Myometrial cell (primary cell): ENCODE data around the genes ZBTB42 and BTBD6.

DNA sequence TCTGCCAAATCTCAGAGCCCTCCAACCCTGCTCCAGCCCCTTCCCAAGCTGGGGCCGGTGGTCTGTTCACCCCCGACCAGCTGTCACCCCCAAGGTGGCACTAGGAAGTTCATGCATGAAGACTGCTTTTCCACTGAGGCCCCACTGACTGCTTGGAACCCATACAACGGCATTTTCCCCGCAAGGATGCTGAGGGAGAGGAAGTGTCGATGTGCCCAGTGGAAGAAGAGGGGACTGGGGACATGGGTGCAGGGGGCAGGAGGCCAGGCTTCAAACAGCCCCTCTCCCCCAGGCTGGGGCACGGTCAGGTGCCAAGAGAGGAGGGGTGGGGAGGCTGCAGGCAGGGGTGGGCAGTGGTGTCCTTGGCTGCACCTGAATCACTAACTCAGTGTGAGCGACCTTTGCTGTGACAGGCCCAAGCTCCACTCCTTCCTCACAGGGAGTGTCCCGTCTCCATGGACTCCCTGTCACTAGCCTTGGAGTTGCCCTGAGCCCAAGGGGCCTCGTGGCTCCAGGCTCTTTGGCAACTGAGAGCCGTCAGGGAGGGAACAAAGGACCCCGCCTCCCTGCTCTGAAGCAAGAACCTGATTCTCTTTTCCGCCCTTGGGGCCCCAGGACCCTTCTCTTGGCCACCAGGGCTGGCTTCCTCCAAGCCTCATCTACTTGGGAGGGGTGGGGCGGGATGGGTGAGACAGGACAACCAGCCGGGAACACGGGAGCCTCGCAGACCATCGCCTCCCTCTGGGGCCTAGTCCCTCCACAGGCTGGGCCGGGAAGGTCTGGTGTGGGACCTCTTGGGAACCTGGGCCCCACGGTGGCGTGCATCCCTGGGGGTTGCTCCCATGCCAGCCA, 1.1 kb upstream of the ADSS1 start:
- RAMPAGE, long total RNA = no peak

DNA sequence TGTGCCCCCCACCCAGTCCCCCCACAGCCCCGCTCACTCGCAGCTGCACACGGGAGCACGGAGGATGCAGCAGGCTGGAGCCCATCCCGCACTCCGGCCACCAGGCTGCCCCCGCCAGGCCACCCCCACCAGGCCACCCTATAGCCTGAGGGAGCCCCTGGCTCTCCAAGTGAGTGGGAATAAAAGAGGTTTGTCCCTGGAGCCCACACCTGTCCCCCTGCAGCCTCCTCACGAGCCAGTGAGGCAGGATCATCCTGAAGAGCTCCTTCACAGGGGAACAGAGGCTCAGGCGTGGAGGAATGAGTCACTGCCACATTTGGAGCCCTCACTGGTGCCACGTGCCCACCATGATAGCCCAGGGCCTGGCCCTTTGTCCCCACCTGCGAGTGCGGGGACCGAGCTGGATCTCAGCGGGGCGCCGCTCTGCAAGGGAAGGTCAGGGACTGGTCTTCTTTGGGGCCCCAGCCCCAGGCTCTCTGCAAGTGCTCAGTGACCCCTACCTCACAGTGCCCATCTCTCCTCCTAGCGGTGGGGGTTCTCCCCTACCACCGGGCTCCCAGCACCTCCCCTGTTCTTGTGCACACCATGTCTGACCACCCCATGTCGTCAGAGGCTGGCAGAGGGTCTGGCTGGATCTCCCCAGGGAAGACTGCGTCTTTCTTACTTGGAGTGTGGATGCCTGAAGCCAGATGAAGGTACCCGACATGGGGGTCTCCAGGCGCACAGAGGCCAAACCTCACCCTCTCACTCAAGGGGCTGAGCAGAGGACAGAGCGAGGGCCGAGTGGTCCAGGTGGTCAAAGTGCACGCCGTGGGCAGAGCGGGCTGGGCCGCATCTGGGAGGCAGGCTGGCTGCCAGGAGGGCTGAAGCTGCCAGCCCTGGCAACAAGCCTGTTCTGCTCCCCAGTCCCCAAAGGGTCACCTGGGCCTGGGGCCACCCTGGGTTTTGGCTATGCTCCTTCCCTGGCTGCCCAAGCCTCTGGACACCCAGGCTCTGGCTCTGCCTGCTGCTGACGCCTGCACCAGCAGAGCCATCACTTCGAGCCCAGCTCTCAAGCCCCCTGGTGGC, 2.3 kb downstream of the ADSS1 start:
- RAMPAGE, long total RNA = no peak

DNA sequence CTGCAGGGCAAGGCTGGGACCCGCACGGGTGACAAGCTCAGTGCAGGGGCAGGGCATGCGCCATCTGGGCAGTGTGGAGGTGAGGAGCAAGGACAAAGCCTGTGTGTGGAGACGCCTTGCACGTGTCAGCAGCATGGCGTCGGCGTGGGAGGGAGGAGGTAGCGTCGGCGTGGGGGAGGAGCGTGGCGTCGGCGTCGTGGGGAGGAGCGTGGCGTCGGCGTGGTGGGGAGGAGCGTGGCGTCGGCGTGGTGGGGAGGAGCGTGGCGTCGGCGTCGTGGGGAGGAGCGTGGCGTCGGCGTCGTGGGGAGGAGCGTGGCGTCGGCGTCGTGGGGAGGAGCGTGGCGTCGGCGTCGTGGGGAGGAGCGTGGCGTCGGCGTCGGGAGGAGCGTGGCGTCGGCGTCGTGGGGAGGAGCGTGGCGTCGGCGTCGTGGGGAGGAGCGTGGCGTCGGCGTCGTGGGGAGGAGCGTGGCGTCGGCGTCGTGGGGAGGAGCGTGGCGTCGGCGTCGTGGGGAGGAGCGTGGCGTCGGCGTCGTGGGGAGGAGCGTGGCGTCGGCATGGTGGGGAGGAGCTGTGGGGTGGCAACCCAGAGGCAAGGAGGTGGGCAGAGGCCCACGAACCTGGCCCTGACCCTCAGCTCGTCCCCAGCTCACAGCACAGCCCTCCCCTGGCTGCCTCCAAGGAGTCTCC, 5.5 kb downstream of the ADSS1 start:
- RAMPAGE, long total RNA = no peak

GRCh38 chr14:104732094-104733427, 8.5 kb downstream of the ADSS1 start:
- RAMPAGE, long total RNA = no peak

DNA sequence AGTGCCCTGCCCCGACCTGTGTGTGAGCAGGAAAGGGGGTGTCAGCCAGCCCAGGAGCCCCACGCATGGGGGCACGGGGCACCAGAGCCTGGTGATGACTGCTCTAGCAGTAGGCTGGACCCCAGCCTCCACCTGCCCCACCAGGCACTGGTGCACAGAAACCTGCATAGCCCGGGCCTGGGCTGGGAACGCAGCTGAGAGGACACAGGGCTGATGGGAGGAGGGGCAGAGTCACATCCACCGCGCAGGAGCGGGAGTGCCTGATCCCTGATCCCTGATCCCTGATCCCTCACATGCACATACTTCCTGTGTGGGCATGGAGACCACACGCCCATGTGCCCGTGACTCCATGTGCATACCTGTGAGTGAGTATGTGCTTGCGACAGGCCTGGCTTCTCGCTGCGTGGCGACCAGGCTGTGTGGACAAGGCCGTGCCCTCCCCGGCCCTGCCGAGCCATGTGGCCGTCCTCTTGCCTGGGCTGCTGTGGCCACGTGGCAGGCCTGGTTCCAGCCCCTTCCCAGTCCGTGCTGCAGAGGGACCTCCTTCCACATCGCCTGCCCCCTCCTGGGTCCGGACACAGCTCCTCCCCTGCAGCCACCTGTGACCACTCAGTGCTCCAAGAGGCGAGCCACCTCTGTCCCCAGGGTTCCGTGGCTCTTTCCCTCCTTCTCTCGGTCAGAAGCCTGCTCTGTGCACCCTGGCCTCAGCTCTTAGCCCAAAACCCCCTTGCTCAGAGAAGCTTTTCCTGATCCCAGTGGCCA, 11.3 kb downstream of the ADSS1 start:
- RAMPAGE, long total RNA = no peak

DNA sequence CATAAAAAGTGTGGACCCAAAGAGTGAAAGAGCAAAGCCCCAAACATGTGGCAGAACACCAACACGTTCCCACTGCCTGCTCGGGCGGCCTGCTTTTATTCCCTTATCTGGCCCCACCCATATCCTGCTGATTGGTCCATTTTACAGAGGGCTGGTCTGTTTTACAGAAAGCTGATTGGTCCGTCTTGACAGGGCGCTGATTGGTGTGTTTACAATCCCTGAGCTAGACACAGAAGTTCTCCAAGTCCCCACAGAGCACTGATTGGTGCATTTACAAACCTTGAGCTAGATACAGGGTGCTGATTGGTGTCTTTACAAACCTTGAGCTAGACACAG, 2.2 kb upstream of the SIVA1 start:
- RAMPAGE, long total RNA = no peak

- RAMPAGE, long total RNA = no peak
Measured at GRCh38 chr14:104800104-104801206, at the start of gene ZBTB42. ZBTB42 (plus strand) TSS chr14:104801101.

- RAMPAGE, long total RNA = no peak
Measured at GRCh38 chr14:104894379-104894654, 29.2 kb downstream of the CEP170B start.

DNA sequence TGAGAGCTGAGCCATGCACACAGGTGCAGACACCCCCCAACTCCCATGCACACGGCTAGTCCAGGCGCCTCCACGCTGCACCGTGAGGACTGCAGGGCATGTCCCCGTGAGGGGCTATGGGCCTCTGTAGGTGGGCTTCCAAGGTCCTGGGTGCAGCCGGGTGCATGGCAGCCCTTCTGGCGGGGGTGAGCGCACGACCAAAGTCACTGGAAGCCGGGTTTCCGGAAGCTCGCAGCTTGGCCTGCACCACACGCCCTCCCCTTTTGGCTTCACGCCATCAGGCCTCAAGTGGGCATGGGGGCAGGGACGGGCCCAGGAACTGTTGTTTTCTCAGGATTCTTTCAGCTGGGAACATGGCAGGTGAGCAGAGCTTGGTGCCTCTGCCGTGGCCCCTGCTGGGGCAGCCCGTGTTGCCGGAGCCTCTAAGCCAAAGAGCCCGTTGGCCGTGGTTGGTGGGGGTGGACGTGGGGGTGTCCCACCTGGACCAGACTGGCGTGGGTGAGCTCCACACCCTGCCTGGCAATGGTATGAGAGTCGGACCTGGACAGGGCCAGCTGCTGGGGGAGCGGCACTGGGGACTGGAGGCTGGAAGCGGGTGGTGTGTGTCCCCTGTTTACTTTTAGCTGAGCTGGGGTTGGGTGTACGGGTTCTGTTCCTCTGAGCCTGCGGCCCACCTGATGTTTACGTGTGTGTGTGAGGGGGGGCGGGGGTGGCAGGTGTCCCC, 28.9 kb upstream of the PLD4 start:
- RAMPAGE, long total RNA = no peak

DNA sequence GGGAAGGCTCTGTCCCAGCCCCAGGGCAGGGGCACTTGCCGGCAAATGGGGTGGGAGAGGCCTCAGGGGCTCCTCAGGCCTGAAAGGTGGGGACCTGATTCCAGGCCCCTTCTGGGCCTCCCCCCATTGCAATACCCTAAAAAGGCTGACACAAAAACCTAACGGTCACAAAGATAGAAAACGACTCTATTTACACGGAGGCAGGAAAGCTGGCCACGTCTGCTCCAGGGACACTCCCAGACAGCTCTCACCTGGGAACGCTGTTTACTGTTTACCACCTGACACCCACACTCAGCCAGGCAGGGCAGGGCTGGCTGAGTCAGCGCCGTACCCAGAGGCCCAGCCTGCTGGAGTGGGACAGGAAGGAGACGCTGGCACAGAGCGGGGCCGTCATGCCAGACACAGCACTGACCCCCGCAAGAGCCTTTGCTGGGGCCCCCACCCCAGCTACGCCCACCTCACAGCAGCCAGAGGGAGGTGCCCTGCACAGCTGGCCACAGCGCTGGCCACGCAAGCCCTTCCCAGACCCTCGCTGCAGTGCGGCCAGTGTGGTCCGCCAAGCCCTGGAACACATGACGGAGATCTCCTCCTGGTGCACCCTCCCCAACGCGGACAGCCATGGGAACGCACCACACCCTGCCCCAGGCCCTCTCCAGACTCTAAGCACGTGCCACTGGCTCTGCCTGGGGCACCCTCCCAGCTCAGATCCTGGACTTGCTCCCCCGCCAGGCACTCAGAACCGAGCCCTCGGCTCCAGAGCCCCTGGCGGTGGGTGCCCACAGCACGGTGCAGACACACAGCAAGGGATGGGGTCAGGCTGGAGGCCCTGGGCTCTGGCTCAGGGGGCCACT, 5.9 kb downstream of the AHNAK2 start:
- RAMPAGE, long total RNA = no peak

- RAMPAGE, long total RNA = no peak
Measured at GRCh38 chr14:105050128-105050897, 14.9 kb downstream of the GPR132 start.

DNA sequence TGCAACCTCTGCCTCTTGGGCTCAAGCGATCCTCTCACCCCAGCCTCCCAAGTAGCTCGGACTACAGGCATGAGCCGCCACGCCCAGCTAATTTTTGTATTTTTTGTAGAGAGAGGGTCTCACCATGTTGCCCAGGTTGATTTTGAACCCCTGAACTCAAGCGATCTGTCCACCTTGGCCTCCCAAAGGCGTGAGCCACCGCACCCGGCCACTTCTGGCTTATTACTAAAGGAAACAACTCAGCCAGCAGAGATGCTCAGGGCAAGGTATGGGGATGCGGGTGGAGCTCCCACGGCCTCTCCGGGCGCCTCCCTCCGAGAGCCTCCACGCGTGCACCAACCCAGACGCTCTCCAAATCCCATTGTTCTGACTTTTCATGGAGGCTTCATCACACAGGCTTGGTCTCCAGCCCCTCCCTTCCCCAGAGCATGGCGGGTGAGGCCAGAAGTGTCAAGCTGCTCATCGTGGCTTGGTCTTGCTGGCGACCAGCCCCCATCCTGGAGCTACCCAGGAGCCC, 6.1 kb upstream of the GPR132 start:
- RAMPAGE, long total RNA = no peak

- RAMPAGE, long total RNA = no peak
Measured at GRCh38 chr14:105221354-105222258, 26.7 kb upstream of the BTBD6 start.

- RAMPAGE, long total RNA = no peak
Measured at GRCh38 chr14:105248239-105248692, at the start of gene BTBD6. BTBD6 (plus strand) TSS chr14:105248533.

GRCh38 chr14:105293994-105294911, 6.5 kb downstream of the BRF1 start:
- RAMPAGE, long total RNA = no peak

GRCh38 chr14:105327398-105327962, 12.9 kb downstream of the PACS2 start:
- RAMPAGE, long total RNA = no peak

DNA sequence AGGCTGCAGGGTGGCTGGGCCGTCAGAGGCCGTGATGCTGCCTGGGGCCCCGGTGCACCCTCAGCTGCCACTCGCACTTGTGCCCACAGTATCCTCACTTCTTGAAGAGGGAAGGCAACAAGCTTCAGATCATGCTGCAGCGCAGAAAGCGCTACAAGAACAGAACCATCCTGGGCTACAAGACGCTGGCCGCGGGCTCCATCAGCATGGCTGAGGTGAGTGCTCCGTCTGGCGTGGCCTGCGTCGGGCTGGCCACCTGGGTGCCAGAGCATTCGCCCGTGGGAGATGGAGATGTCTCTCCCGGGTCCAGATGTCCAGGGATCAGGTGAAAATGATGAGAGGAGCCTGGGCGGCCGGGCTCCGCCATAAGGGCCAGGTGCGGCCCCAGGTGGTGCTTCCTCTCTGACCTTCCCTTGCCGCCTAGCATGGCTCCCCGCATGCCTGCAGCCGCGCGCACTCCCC, 40.4 kb downstream of the PACS2 start:
- RAMPAGE, long total RNA = no peak

DNA sequence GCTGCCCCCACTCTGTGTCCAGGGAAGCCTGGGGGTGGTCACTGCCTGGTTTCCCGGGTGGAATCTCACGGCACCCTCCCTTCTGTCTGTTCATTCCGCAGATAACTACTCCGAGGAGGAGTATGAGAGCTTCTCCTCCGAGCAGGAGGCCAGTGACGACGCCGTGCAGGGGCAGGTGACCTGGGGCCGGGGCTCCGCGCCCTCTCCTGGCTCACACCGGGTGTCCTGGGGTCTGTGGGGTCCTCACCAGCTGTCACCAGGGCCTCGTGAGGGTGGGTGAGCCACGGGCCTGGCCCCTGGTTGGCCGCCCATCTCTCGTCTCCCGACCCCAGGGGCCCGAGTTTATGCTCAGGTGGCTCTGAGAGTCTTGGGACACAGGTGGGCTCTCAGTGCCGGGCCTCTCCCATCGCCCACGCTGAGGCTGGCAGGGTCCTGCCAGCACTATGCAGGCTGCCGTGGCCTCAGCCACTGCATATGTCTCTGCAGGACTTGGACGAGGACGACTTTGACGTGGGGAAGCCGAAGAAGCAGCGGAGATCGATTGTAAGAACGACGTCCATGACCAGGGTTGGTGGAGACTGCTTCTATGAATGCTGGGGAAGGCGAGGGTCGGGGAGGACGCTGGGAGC, 30.3 kb upstream of the TEX22 start:
- RAMPAGE, long total RNA = no peak

DNA sequence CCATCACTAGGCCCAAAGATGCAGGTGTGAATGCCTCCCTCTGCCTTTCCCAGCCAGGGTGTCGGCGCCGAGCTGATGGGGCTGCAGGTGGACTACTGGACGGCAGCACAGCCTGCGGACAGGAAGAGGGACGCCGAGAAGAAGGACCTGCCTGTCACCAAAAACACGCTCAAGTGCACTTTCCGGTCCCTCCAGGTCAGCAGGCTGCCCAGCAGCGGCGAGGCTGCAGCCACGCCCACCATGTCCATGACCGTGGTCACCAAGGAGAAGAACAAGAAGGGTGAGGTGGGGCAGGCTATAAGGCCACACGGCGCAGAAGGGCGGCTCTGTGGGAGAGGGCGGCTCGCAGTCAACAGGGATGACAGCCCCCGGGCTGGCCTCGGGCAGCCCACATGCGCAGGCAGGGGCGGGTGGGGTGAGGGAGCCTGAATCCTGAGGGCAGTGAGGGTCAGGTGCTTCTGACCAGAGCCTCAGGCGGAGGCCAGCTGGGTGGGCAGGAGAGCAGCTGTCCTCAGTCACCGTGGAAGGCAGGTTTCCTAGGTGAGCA, 5.7 kb upstream of the TEX22 start:
- RAMPAGE, long total RNA = no peak

GRCh38 chr14:105469550-105470739, 4.7 kb upstream of the CRIP2 start:
- RAMPAGE, long total RNA = no peak